Glomerular endothelial cell (primary cell): Measurements from ENCODE around the genes SPDYE15 and SPDYE5.

- RAMPAGE, long total RNA = no peak
These were observed 1.2 kb upstream of the GTF2I start for GRCh38 chr7:74656287-74656834.

DNA sequence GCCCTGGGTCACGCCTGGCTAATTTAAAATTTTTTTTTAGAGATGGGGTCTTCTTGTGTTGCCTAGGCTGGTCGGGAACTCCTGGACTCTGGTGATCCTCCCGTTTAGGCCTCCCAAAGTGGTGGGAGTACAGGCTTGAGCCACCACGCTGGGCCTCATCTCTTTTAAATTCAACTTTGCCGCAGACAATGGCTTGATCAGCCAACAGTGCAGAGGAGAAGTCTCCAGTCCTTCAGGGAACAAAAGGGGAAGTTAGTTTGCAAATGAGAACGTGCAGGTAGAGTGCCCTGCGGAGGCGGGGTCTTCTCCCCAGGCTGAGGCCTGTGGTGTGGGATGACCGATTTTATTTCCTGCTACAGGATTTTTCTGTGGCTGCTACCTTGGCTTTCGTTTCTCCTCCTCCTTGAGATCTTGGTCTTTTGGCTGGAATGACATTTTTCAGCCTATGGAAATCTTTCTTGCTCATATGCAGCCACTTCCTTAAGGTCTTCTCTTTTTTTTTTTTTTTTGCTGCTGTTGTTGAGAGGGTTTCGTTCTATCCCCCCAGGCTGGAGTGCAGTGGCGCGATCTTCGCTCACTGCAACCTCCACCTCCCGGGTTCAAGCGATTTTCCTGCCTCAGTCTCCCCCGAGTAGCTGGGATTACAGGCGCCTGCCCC lies 2.3 kb downstream of the GTF2I start:
- RAMPAGE, long total RNA = no peak

- RAMPAGE, long total RNA = no peak
These were observed 50.1 kb upstream of the NCF1 start for GRCh38 chr7:74723453-74724273.

DNA sequence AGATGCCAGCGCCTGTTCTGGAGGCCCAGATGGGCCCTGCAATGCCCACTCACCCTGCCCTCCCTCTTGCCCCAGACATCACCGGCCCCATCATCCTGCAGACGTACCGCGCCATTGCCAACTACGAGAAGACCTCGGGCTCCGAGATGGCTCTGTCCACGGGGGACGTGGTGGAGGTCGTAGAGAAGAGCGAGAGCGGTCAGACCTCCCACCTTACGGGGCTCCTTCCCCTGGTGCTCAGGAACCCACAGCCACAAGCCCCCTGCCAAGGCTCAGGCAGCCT lies 9.0 kb downstream of the NCF1 start:
- RAMPAGE, long total RNA = no peak

GRCh38 chr7:75335056-75335578 lies at the start of gene SPDYE15:
TSS of gene SPDYE15 (plus strand) at chr7:75335343.
- RAMPAGE, long total RNA = no peak

GRCh38 chr7:75492013-75492503 lies at the start of gene SPDYE5:
TSS of gene SPDYE5 (plus strand) at chr7:75492320.
- RAMPAGE, long total RNA = no peak

- RAMPAGE, long total RNA = no peak
These were observed 27.2 kb downstream of the HIP1 start for GRCh38 chr7:75711364-75712074.

GRCh38 chr7:75891792-75892133 lies 12.9 kb downstream of the RHBDD2 start:
- RAMPAGE, long total RNA = no peak

DNA sequence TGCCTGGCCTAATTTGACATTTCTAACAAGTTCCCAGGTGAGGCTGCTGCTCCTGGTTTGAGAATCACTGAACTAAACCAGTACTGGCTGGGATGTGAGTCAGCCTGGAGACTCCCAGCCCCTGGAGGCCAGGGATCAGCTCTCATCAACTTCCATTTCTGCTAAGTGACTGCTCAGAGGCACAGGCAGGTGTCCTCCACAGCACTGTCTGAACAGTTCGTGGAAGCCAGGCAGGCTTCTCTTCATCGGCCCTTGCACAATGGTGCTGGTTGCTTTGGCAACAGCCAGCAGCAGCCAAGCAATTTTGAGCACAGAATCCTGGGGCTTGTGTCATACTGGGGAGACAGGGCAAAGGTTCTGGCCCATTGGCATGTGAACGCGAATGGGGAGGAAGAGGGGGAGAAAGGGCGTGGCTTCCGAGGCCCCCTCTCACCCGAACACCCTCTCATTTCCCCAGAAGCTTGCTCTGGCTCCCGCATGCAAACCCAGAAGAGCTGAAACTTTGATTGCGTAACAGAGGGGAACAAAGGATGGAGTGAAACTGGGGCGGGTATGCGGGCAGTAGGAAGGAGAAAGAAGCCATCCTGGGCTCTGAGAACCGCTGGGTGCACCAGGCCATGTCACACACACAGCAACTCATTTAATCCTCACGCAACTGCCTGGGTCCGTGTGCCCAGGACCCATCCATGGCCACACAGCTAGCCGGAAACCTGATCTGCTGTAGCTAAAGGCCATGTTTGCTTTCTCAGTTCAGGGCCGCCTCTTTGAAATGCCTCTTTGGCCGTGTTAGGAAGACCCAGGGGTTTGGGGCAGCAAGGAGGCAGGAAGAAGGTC lies 8.9 kb upstream of the POR start:
- RAMPAGE, long total RNA = no peak

- RAMPAGE, long total RNA = no peak
These were observed 27.4 kb downstream of the POR start for GRCh38 chr7:75942053-75942961.

- RAMPAGE, long total RNA = no peak
These were observed 36.5 kb downstream of the POR start for GRCh38 chr7:75951446-75951958.

DNA sequence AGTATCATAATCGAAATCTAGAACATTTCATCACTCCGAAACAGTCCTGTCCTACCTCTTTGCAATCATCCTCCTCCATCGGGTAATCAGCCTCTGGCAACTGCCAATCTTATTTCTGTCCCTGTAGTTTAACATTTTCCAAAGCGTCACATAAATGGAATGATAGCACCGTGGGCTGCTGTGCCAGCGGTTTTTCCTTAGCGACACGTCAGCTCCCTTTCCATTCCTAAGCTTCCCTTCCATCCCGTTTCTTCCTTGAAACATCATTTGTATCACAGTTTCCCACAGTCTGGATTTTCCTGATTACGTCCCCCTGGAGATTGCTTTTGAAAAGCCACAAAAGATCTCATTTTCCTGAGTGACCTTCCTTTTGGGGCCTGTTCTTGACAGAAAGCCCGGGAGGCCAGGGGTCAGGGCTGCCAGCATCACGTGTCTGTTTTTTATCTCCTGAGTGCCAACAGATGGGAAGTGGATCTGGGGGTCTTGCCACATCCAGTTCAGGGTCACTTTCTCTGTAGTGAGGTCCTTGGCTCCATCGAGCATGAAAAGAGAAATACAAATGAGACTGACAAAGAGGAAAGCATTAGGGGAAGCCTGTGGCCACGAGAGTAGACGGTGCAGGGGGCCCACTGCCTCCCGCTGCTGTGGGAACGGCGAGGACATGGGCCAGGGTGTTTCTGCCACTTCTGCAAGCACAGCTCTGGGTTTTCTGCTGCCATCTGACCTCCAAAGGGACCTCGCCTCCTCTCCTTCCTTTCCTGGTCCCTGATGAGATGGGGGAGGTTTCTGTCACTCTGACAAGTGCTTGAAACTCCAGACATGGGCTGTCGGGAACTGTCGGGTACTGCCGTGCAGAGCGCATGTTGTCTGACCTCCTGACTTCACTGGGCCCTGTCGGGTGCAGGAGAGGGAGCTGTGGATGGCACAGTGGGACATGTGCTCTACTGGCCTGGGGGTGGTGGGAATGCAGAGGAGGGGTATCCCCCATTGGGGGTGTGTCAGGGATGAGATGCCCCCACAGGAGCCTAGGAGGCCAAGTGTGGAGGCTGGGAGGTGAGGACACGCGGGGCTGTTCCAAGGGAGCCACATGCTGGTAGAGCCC lies 31.4 kb downstream of the TMEM120A start:
- RAMPAGE, long total RNA = no peak

DNA sequence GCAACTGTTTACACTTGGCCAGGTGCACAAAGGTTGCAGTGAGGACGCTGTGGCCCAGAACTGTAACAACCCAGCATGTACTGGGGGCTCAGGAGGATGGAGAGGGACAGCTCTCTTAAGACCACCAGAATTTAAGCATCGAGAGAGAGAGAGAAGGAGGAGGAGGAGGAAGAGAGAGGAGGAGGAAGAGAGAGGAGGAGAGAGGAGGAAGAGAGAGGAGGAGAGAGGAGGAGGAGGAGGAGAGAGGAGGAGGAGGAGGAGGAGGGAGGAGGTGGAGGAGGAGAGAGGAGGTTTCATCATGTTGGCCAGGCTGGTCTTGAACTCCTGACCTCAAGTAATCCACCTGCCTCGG lies 11.2 kb upstream of the TMEM120A start:
- RAMPAGE, long total RNA = no peak

DNA sequence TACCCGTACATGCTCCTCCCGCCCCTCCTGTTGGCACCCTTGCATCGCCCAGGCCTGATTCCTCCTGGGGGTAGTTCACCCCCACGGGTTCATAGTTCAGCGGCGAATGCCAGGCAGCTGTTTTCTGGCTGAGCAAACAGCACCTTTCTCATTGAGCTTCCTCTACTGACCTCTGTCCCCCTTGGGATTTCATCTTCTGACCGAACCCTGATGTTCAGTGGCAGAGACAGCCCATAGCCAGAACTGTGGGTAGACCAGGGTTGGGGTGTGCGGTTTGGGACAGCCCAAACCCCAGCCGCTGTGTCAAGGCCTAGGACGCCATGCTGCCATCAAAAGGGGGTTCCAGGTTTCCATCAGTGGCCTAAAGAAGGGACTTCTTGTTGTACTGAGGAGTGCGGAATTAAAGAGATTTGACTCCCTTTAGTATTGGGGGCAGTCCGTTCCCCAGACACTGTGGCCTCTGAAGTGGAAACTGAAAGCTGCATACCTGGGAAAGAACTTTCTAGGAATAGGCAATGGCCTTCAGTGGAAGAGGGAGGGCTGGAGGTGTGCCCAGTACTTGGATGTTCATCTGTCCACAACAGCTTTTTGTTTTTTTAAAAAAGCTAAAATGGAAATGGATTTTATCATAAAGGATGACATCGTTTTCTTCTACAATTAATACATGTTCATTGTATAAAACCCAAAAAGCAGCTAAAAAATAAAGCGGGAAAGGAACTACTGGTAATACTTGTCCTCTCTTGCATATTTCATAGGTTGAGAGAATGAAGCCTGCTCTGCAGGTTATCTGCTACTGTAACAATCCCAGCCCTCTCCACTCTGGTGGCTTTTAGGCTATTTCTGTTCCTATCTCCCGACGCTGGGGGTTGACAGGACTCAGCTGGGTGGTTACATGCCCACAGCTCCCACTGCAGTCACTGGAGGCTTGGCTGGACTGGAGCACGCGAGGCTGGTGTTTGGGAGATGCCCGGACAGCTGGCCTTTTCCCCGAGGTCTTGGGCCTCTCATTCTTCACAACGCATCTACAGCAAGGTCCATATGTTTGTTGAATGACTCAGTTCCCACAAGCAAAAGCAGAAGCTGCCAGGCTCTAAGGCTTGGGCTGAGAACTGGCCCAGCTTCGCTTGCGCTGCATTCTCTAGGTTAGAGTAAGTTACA lies 19.3 kb downstream of the MDH2 start:
- RAMPAGE, long total RNA = no peak

DNA sequence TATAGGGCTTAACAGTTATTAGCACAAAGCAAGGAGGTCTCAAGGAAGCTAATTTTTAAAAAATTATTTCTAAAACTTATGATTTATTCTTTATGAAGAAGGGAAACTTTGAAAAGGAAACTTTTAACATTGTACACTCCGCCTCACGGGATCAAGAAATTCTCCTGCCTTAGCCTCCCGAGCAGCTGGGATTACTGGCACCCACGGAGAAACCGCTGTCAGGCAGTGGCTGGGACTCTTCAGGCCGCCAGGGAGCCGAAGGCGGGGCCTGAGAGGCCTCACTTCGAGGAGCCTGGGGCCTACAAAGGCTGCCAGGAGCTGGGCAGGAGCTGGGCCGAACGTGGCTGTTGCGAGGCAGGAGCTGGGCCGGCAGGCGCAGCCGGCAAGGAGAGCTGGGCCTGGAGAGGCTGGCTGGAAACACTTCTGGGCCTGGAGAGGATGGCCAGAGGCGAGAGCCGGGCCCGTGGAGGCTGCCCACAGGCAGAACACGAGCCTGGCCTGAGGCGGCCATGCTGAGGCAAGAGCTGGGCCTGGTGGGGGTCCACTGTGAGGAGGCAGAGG lies 23.4 kb downstream of the MDH2 start:
- RAMPAGE, long total RNA = no peak

GRCh38 chr7:76150193-76150797 lies 51.4 kb upstream of the SRRM3 start:
- RAMPAGE, long total RNA = no peak

DNA sequence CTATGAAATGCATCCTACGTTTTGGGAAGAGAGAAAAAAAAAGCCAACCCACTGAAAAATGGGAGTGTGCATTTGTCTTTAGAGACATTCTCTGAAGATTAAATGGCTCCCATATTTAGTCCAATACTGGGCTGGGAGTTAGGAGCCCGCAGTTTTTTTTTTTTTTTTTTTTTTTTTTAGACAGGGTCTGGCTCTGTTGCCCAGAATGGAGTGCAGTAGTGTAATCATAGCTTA lies 13.5 kb downstream of the SRRM3 start:
- RAMPAGE, long total RNA = no peak

DNA sequence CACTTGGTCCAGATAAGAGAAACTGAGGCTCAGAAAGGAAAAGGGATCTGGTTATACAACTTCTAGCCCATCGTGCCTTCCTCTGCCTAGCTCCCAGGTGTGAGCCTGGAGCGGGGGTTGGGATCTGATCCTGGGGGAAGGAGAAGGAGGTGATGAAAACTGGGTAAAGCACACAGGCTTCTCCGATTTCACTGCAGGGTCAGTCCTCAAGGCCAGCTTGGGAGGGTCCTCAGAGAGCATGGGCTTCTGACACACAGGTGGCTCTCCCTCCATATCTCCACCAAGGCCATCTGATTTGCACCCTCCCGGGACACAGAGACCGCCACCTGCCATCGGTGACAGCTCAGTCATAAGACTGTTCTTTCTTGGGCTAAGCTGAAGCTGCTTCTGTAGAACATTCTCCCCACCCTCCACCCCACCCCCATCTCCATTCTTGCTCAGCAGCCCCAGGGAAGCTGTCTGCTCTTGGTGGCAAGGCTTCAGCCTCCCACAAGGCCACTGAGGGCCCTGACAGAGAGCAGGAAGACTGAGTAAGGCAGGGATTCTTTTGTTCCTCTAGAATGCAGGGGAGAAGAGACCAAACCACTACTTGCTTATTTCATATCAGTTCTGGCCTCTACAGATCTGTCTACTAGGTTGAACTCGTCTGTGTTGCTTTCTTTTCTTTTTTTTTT lies 16.5 kb downstream of the SRRM3 start:
- RAMPAGE, long total RNA = no peak

GRCh38 chr7:76267109-76267641 lies 35.3 kb upstream of the HSPB1 start:
- RAMPAGE, long total RNA = no peak

DNA sequence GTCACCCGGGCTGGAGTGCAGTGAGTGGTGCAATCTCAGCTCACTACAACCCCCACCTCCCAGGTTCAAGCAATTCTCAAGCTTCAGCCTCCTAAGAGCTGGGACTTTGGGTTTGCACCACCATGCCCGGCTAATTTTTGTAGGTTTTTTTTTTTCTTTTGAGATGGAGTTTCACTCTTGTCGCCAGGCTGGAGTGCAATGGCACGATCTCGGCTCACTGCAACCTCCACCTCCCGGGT lies 10.1 kb upstream of the HSPB1 start:
- RAMPAGE, long total RNA = no peak